Duodenum (tissue), 1 donor: Measurements from ENCODE around the genes DCAF16 and PPARGC1A.

- PRO-cap = unidirectional peak, minus-strand start at chr4:16969586
Observed at GRCh38 chr4:16969511-16969653, 70.9 kb upstream of the LDB2 start.

- PRO-cap = unidirectional peak, minus-strand start at chr4:17577856
Observed at GRCh38 chr4:17577618-17578663, 943 bp downstream of the LAP3 start.

DNA sequence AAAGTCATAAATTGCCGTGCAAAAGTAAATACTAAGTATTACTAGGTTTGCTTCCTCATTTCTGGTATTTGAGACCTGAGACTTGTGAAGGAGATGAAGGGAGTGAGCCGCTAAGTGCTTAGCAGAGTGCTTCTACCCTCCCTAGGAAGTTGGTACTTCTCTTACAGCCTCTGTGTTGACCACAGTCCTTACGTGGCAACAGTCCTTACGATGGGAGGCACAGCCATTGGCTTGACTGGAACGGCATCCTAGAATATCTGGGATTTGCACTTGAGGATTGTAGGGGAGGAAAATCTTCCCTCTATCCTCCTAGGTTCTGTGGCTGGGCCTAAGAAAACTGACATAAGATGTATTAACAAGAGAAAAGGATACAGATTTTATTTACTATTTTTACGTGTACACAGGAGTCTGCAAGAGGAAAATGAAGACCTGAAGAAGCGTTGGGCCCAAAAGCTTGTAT lies 1.7 kb downstream of the LAP3 start:
- PRO-cap = no peak

DNA sequence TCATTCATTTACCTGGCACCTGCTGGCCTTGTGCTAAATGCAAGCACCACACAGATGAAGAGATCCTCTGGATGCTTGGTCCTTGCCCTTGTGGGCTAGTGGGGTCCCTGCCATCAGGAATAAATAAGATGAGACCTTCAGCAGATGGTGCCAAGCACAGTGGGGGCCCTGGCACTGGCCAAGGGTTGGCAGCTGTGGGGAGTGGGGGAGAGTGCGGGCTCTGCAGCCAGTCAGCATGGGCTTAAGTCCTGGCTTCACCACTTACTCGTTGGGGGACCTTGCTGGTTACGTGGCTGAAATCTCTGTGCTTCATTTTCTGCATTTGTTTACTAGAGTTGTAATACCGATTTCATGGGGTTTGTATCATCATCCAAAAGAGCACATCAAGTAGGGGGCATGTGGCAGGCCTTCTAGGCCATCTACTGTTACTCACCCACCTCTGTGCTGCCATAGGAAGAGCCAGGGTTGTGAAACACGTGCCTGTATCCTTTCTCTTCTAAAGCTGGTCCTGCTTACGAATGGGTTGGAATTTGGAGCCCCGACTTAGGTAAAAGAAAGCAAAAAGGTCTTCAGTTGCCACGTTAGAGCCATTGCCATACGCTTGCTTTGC lies 7.1 kb downstream of the LAP3 start:
- PRO-cap = no peak

DNA sequence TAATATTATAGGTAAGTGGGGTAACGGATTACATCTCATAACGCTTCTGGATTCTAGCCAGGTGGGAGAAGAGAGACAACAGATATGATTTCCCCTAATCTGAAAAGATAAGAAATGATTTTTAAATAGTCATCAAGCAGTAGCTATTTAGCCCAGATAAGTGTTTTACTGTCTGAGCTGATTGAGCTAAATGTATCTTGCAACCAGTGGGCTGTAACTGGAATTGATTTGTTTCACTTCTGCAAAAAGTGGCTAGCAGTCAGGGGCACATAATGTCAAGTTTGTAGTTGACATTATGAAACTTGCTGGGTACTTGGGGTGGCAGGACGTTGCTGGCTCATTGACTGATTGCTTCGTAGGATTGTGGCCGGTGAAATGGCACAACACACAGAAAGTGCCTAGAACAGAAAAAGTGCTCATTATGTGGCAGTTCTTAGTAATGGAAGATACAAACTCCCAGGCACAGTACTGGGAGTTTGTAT lies 18.6 kb downstream of the LAP3 start:
- PRO-cap = no peak

DNA sequence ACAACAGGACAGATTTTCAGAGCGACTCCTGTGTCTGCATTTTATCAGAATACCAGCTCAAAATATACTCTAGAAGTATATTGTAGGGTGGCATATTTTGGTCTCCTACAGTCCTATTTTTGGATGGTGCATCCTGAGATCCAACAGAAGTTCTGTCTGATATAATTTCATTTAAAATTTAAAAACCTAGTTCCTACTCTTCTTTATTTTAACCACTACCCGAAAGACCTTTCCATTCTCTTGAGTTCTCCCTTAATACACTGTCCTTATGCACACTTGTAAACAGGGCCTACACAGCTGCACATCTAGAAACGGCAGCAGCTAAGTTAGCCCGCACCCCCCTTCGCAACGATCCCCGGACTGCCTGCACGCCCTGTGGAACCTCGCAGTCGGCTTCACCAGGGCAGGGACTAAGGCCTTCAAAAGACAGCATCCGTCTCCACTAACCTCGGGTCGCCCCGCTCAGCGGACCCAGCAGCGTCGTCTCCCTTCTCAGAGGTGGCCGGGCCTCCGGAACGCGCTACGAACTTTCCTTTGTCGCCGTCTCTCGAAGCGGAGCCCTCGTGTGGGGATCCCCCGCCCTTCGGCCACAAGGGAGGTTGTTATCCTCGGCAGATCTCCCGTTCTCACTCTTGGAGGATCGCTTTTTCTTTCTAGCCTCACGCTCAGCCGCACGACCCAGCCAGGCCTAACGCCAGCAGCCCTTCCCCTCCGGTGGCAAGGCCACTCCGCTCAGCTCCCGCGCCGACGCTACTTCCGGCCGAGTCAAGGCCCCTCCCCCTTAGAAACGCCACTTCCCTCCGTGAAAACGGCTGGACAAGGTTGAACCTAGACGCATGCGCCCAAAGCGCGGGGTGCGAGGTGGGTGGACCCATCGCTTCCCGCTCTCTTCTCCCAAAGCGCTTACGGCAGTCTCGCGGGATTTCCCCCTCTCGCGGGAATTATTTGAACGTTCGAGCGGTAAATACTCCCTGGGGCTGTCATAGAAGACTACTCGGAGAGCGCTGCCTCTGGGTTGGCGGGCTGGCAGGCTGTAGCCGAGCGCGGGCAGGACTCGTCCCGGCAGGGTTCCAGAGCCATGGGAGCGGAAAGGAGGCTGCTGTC lies at the start of gene DCAF16:
Gene DCAF16, minus strand, starts transcription at position 758 of the 1,104 bp plus-strand sequence.
- PRO-cap = unidirectional peak, minus-strand start at position 622 of the sequence; bidirectional peak, plus-strand start at position 1,036 of the sequence, minus-strand start at position 730 of the sequence

GRCh38 chr4:18321664-18322104 lies 300.1 kb upstream of the LCORL start:
- PRO-cap = no peak

DNA sequence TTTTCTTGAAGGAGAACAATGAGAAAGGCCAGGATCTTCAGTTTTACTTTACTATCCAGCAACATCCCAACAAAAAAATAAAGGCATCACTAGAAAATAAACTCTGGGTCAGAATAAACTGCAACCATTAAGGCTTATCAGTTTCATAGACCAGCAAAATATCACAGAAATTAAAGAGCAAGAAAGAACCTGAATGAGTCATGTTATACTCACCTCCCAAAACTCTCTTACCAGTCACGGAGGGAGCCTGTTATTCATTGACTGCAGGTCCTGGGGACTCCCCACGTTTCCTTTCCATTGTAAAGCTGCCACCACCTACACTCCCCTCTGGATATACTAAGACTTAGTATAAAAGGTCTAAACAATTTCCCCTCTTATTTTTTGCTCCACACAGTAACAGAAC lies 14.5 kb downstream of the ADGRA3 start:
- PRO-cap = no peak

DNA sequence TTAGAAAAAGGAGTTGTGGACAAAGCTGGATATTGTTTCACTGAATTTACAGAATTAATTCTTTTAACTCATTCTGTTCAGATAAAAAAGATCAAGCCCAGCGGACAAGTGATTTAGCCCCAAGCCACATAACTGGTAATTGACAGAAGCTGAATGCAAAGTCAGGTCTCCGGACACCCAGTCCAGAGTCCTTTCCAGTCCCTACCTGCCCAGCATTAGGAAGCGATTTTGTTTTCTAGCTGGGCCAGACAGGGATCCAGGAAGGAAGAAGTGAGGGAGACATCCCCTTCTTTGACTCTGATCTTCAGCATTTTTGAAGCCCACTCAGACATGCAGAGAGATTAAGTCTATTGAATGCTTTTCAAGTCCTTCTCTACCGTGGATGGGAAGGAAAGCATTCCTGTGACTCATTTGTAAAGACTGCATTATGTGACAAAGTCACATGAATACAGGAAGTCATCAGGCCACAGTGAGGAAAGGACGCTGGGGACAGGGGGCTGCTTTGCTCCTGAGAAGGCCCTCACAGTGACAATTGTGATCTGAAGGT lies 109.3 kb upstream of the ADGRA3 start:
- PRO-cap = no peak

GRCh38 chr4:23392893-23393459 lies 496.9 kb downstream of the PPARGC1A start:
- PRO-cap = no peak

- PRO-cap = no peak
Observed at GRCh38 chr4:23788374-23789019, 101.3 kb downstream of the PPARGC1A start.

- PRO-cap = no peak
Observed at GRCh38 chr4:23831530-23832155, 58.2 kb downstream of the PPARGC1A start.

DNA sequence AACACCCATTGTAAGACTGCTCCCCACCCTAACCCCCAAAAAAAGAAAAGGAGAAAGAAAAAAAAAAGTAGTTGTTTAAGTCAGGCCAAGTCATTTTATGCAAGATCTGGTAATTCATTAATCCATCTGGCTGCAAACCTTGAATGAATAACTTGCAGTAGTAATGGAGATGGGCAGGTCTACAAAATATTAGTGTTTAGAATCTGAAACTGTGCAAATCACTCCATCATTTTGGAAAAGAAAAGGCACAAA lies 13.2 kb downstream of the PPARGC1A start:
- PRO-cap = no peak

GRCh38 chr4:23884167-23884654 lies 5.6 kb downstream of the PPARGC1A start:
- PRO-cap = no peak

GRCh38 chr4:23888584-23889511 lies 999 bp downstream of the PPARGC1A start:
- PRO-cap = unidirectional peak, plus-strand start at chr4:23888890

DNA sequence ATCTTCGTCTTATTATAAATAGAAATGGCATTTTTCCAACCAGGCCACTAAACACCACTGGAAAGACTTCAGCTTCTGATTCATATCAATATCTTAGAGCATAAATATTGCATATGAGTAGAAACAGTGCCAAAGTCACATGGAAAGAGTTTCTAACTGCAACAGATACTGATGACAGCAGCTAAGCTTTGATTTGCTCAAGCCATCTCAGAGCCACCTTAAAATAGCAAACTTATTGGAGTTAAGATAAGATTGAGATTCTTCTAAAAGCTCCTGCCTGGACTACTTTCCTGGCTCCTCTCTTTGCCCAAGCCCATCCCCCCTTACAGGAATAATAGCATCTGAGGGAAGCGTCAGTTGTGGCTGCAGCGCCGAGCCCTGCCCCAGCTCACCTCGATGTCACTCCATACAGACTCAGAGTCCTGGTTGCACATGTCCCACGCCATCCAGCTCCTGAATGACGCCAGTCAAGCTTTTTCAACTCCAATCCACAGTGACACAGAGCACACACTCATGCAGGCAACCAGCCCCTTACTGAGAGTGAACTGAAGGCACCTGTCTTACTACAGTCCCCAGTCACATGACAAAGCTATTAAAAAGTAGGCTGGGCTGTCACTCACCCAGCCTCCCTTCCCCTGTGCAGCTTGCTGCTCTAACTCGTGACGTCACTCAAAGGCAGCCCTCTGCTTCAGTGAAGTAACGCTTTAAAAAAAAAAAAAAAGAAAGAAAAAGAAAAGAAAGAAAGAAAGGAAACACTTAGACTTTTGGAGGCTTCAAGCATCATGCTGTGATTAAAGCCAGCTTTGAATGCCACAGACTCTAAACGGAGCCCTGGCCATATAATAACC lies at the start of gene PPARGC1A:
Gene PPARGC1A, minus strand, starts transcription at position 536 of the 848 bp plus-strand sequence.
- PRO-cap = unidirectional peak, minus-strand start at position 533 of the sequence

GRCh38 chr4:23945355-23946054 lies 55.7 kb upstream of the PPARGC1A start:
- PRO-cap = no peak

DNA sequence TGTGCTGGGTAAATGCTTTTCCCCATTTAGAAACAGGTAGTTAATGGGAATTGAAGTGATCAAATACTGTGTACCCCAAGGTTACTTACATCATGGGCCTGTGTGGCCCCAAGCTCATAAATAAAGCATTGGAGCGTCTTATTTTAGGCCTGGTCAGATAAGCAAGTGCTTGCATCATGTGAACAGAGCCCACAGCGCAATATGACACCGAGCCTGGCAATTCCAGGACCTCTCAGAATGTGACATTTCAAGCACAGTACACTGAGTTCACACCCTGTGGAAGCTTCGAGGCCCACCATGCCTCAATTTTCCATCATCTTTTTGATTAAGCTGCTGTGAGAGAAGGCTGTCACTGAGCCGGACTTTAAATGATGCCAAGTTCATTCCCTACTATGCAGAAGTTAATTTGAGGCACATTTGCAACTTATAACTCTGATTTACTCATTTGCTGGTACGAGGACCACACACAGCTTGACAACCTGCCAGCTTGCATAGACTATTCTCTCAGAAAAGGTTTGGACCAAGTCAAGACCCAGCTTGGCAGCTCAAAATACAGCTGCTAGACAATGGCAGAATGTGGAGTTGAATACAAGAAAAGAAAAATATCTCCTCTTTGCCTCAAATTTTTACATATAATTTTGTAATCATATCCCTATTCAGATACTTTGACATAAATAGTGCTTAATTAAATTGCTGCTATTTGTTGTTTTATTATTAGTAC lies 339.0 kb downstream of the DHX15 start:
- PRO-cap = no peak

DNA sequence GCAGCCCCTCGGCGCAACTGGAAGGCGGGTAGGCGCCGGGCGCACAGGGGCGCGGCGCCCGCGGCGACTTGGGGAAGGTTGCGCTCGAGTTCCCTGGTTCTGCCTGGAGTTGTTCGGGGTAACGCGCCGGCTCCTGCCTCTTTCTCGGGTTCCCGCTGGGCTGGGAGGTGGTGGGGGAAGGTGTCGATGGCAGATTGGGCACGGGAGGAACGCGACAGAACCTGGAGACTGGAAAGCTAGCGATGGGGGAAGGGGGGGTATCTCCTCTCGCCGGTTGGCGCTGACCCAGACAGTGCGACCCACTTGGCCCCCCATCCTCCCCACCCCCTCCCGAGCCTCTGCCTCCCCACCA lies 112.4 kb downstream of the DHX15 start:
- PRO-cap = no peak

GRCh38 chr4:24521719-24522390 lies 62.5 kb downstream of the DHX15 start:
- PRO-cap = no peak